Cerebral cortex (tissue), 2 donors: ENCODE measurements around the gene MKNK1.

GRCh38 chr1:45335507-45336558 is 3.9 kb downstream of the MUTYH start:
- PRO-cap, 2 experiments: no peak in any of the 2 experiments

- PRO-cap, 2 experiments: no peak in any of the 2 experiments
Measured at GRCh38 chr1:45342498-45343326, 2.7 kb downstream of the TOE1 start.

DNA sequence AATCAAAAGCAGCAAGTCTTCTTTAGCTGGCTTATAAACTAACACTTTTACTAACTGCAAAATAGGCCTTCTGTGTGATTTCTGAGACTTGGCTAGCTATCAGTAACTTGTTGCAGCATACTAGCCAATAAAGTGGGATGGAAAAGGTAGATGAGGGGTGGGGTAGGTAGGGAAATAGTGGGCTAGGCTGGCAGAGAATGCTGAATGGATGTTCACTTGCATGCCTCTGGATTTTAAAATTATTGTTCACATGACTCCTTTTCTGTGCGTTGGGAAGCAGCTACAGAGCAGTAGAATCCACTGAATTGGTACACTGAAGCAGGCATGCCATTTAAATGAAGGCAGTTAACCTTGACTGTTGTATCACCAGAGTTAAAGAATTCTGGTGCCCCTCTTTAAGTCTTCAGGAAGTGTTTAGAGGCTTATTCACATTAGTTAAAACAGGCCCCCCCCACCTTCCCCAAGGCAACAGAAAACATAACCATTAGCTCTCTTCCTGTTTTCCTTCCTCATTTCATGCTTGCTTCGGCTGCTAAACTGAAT is 15.3 kb downstream of the CCDC17 start:
- PRO-cap, 2 experiments: no peak in any of the 2 experiments

DNA sequence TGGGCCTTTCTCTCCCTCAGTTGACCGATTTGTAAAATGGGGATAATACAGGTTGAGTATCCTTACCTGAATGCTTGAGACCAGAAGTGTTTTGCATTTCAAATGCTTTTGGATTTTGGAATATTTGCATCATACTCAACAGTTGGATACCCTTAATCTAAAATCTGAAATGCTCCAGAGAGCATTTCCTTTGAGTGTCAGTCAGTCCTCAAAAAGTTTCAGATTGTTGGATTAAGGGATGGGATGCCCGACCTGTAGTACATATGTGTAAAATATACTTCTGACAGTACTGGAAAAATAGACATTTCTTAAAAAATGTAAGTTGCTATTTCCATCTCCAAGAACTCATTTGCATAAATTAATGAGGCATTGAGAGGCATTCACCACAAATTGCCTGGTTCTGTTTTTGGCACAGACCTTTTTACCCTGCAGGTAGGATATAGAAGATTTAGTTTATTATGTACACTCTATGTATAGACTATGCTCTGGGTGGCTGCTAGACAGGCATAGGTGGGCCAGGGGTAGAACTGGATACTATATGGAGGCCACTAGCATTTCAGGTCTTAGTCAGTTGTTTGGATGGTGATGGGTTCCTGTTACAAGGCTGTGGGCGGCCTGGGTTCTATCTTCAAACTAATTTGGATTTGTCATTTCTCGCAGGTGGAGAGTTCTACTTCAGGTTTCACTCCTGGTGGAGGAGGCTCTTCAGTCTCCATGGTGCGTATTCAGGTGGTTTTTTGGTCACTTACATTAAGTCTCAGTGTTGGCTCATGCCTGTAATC is 8.0 kb downstream of the CCDC17 start:
- PRO-cap, 2 experiments: no peak in any of the 2 experiments

GRCh38 chr1:45622095-45622531 is 1.7 kb downstream of the CCDC17 start:
- PRO-cap, 2 experiments: no peak in any of the 2 experiments

DNA sequence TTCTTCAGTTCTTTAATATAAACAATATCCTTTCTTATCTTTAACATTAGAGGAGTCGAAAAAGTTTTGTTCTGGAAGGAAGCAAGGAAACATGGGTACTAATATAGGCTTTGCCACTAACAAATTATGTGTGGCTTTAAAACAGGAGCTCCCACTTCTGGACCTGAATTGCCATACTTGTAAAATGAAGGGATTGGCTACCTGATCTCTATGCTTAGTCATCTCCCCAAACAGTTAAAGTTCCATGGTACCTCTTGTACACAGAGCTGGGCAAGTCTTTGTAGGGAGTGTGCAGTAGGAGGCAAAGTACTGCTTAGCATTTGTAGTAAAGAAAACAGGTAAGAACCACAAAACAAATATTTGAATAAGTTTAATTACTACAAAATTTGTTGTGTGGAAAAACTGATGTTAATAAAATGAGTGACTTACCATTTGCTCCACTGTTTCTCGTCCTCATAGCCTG is 81.3 kb downstream of the MAST2 start:
- PRO-cap, 2 experiments: no peak in any of the 2 experiments

- PRO-cap, 2 experiments: no peak in any of the 2 experiments
Measured at GRCh38 chr1:46025309-46026543, 106.7 kb downstream of the PIK3R3 start.

- PRO-cap, 2 experiments: no peak in any of the 2 experiments
Measured at GRCh38 chr1:46137805-46138427, 5.5 kb upstream of the PIK3R3 start.

DNA sequence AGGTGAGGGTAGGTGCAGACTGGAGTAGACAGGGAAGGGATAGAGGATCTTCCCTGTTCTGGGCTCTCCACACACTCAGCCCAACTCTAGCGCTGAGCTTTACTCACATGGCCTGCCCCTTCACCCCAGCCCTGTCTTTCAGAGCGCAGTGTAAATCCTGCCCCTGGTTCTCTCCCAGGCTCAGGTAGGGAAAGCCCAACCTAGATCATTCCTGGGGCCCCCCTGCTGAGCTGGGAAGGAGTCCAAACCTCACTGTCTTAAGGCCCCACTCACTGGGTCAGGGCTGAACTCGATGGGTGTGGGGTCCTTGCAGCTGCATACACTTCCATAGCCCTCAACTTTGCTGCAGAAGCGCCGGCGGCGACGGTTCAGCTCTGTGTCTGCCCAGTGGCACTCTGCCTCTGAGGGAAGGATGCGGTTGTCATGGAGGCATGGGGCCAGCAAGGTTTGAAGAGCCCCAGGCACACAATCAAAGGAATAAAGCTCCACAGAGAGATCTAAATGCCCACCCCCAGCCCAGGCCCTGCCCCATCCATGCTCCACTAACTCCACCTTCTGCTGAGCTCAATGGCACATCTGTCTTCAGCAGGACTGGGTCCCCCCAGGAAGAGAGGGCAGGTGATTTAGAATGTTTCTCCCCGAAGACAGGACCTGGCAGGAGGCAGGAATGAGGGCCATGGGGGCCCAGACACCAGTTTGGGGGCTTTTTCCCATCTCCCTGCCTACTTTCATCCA is 4.1 kb downstream of the POMGNT1 start:
- PRO-cap, 2 experiments: no peak in any of the 2 experiments

DNA sequence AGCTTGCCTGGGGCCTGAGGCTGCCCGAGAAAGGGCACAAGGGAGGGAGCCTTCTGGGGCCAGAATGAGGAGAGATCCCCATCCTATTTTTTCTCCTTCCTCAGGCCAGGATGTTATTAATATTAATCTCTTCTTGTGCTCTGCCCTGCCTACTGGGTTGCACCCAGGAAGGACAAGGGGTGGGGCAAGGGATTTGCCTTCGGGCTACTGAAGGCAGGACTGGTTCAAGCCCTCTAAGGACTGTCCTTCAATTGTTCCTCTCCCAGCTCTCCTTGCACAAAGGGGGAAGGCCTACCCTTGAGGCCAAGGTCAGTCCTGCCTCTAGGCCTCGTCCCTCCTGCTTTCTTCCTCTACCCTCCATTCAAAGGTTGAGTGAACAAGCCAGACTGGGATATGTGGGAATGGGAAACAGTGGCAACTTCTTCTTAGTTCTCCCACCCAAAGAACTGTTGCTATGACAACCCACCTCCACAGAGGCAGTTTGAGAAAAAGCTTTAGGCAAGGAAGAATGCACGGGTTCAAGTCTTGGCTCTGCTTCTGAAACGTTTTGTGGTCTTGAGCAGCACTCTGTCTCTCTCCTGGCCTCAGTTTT is 2.6 kb downstream of the LURAP1 start:
- PRO-cap, 2 experiments: no peak in any of the 2 experiments

DNA sequence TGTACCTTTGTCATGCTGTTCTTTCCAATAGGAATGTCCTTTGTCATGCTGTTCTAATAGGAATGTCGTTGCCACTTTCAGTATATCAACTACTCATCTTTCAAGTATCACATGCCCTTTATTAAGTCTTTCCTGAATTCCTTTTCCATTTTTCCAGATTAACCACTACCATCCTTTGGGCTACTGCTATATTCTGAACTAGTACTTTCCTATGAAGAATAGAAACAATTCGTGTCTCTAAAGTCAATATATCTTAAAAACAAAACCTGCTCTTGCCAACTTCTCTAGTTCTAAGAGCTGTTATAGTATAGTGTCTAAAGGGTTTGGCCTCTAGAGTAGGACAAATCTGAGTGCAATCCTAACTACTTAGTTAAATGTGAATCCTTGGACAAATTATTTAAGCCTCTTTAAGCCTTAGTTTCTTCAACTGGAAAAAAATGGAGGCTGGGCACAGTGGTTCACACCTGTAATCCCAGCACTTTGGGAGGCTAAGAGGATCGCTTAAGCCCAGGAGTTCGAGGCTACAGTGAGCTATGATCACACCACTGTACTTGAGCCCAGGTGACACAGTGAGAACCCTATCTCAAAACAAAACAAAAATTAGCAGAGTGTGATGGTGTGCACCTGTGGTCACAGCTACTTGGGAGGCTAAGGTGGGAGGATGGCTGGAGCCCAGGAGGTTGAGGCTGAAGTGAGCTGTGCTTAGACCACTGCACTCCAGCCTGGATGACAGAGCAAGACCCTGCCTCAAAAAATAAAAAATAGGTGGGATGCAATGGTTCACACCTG is 4.4 kb downstream of the LRRC41 start:
- PRO-cap, 2 experiments: no peak in any of the 2 experiments

DNA sequence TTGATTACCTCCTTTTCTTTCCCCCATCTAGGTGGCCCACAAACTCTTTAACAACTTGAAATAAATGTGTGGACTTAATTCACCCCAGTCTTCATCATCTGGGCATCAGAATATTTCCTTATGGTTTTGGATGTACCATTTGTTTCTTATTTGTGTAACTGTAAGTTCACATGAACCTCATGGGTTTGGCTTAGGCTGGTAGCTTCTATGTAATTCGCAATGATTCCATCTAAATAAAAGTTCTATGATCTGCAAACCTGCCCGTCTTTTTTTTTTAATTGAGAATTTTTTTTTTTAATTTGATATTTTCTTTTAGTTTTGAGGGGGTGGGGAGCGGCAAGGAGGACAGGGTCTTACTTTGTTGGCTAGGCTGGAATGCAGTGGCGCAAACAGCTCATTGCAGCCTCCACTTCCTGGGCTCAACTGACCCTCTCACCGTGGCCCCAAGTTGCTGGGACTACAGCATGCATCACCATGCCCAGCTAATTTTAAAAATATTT is 13.1 kb downstream of the UQCRH start:
- PRO-cap, 2 experiments: no peak in any of the 2 experiments

DNA sequence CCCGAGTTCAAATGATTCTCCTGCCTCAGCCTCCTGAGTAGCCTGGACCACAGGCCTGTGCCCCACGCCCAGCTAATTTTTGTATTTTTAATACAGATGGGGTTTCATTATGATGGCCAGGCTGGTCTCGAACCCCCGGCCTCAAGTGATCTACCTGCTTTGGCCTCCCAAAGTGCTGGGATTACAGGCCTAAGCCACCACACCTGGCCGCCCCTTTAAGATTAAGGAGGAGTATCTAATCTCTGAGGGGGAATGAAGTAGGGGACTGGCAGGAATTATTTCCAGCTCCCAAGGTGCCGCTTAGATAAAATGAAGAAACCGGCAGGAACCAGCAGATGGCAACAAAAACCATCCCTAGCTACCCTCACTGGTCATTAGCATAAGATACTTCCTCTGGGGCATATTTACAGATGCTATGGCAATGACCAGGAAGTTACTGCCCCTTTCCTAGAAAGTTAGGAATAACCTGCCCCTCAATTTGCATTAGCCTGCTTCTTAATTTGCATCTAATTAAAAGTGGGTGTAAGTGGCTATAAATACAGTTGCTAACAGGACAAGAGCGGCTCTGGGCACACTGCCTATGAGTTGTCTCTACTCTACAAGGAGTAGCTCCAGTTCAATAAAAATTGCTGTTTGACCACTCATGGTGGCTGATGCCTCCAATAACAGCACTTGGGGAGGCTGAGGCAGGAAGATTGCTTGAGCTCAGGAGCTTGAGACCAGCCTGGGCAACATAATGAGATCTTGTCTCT is 7.1 kb upstream of the NSUN4 start:
- PRO-cap, 2 experiments: no peak in any of the 2 experiments

DNA sequence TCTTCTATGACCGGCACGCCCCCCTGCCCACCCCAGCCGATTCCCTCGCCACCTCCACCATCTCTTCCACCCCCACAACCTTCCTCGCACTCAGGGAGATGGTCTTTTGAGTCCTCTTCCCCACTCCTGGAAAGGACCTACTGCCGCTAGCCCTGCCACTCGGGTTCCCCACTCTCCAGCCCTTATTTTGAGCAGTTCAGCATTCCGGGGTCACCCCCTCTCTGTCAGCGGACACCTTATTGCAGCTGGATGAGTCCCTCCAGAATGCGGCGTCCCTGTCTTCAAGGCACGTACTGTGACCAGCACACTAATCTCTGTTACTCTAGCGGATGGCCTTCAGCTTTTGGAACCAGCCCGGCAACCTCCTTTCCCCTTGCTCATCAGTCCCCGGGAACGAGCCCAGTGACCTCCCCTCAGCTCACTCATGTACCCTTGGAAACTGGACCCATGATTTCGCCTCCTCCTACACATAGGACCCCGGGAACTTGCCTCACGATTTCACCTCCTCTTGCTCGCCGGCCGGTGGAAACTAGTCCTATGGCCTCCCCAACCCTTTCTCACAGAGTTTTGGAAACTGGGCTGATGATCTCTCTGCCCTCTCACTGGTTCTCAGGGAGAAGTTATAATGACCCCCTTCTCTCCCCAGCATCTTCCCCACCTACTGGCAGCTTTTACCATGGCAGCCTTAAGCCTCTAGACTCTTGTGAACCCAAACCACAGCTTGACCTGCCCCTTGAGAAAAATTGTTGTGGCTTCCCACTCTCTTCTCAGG is 1.2 kb downstream of the NSUN4 start:
- PRO-cap, 2 experiments: no peak in any of the 2 experiments

- PRO-cap, 2 experiments: no peak in any of the 2 experiments
Measured at GRCh38 chr1:46349519-46349958, 8.9 kb downstream of the NSUN4 start.

- PRO-cap, 2 experiments: peak in 1 of 2 experiments; most common plus-strand start chr1:46401750 (in 1)
Measured at GRCh38 chr1:46401589-46402420, 7.7 kb downstream of the FAAH start.

DNA sequence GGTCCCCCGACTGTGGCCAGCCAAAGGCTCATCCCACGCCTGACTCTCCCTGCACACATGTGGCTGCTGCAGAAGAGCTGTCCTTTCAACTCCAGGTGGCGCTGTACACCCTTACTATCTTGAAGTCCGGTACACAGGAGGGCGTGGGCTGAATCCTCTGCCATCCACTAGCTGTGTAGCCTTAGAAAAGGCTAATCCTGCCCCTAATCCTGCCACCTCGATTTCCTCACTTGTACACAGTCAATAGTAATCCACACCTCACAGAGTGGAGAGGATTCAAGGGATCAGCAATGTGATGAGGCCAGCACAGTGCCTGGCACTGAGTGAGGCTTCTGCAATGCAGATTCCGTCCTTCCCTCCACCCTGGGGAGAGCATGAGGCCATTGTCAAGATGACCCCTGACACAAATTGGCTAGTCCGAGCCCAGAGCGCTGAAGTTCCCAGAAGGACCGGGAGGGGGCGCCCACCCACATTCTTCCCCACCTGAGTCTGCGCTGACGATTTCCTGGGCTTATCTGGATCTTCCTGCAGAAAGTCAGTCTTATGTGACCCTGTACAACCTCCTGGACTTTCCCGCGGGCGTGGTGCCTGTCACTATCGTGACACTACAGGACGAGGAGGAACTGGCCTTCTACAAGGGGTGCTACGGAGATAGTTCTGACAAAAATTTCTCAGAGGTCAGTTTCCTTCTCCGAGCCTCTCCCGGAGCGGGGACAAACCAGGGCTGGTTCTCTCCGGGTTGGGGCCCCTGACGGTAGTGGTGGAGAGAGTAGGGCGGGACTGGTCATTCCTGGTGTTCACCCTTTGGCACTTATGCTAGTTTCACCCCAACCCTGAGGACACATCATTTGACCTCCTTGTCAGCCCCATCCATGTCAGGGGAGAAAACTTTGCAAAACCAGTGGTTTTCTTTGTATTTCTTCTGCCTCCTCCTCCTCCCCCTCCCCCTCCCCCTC is 47.0 kb upstream of the DMBX1 start:
- PRO-cap, 2 experiments: no peak in any of the 2 experiments

DNA sequence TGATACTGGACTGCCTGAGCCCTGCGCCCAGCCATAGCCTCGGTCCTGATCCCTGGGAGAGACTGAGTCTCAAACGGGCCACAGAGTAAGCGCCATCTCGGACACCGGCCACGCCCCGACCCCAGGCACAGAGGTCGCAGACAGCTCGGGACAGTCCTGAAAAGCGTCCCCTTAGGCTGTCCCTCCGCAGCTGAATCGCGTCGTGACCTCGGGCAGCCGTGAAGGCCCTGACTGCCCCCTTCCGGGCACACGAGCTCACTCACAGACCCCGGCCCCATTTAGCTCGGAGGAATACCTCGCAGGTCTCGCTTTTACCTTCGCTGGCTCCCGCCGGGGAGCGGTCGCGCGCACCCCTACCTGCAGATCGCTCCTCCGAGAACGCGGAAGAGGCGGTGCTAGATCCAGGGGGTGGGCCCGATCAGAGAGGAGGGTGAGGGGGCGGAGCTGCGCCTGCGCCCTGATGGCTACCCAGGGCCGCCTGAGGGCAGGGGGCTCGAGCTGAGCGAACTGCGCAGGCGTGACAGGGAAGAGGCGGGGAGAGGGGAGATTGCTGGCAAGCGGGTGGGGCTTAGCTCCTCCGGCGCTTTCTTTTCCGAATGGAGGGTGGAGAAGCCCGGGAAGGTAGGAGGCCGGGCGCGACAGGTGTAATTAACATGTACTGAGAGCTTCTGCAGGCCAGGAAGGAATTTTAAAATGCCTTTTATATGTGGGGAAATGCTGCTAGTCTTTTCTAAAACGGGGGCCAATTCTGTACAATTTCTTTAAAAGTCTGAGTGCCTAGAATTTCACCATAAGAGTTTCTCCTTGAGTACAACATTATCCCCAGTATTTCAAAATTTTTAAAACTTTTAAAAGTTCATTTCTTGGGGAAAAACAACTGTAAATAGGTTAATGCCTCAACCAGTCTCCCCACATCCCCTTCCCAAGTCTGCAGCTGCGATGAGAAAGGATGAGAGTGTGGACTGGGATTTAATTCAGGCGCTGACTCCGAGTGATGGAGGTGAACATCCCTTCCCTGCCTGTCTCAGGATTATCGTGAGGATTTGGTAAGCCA is at the start of gene MKNK1:
Gene MKNK1 (minus strand): TSS at position 399 of the 1,054 bp plus-strand sequence.
- PRO-cap, 2 experiments: peak in 2 of 2 experiments; most common plus-strand start position 595 of the sequence (in 1); most common minus-strand start position 366 of the sequence (in 1)

- PRO-cap, 2 experiments: peak in 1 of 2 experiments; most common plus-strand start chr1:46614114 (in 1); most common minus-strand start chr1:46613955 (in 1)
Measured at GRCh38 chr1:46613521-46614242, 2.9 kb downstream of the MOB3C start.

DNA sequence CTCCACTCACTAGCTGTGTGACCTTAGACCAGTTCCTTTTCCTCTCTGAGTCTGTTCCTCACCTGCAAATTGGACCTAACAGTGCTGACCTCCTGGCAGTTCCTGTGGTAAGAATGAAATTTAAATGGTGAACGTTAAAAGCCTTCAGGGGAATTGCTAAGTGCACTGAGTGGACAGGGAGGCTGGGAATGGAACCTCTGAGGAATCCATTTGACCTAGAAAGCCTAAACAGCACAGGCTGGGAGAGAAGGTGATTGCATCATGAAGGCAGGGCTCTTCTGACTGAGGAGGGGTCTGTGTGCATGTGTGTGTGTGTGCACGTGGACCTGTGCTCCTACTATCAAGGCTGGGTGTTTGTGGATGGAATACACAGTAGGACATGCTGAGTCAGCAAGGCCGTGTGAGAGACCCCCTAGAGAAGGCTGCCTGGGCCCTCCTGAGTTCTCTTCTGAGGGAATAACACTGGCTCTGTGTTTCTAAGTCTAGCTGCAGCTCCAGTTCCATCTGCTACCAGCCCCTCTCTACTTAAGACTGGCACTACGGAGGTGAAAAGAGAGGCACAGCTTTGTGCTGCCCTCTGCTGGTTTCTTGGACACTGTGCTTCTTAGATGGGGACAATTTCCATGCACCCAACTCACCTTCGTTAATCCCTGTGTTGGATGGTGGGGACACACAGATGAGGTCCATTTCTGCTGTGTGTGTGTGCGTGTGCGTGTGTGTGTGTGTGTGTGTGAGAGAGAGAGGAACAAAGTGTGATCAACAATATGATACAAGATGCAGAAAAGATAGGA is 6.1 kb upstream of the EFCAB14 start:
- PRO-cap, 2 experiments: no peak in any of the 2 experiments